Mesenchymal stem cell of Wharton's jelly (primary cell): ENCODE results near the genes HABP2 and ADRB1.

DNA sequence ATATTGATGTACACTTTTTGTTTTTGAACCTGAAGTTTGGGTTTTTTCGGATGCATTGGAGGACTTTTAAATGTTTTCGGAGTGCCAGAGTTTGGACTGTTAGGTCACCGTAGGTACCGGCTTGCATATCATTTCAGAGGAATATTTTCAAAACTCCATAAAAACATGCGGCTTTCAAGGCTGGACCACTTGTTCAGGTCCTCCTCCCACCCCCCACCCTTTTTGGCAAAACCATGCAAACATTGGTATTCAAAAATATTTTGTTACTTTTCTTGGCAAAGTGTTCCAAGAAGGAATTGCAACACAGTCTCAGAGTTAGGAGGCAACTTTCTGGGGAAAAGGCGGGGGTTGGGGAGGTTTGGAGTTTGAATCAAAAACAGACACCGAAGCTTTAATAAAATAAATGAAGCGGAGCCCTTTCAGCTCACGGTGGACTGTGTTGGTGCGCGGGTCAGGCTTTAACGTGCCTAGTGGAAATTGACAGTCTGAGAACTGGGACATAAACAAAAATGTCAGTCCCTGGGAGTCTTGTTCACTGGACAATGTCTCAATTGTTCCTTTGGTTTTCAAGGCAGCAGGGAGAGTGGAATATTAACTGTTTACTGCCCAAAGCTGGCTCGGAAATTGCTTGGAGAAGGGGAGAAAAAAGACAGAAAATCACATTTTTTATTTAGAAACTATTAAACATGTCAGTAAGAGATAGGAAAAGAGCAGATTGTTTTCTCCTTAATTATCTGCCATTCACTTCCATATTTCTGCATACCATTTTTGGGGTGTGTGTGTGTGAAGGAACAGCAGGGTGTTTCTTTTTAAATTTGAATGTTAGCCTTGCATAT lies 109.3 kb downstream of the TCF7L2 start:
- CAGE, long polyA plus RNA, result no peak

- CAGE, long polyA plus RNA, result no peak
Measured at GRCh38 chr10:113125490-113125988, 175.5 kb downstream of the TCF7L2 start.

DNA sequence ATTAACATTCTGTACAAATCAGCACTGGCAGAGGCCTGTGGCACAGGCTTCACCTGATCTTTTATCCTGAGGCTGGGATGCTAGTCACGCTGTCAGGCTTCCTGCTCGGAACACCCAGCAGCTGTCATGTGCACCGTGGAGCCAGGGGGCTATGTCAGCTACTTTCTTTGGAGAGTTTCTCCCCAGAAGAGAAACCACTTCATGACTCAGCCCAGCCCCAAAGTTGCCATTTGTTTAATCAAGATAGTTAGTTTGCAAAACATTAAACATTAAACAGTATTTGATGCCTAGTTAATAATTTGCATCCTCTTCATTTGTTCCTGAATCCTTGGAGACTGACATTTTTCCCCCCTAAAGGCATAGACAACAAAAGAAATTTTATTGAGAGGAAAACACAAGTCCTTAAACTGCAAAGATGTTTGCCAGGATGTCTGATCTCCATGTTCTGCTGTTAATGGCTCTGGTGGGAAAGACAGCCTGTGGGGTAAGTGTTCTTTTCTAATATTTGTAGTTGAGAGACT lies at the start of gene HABP2:
Gene HABP2, plus strand, starts transcription at position 347 of the 521 bp plus-strand sequence.
- CAGE, long polyA plus RNA, result no peak

DNA sequence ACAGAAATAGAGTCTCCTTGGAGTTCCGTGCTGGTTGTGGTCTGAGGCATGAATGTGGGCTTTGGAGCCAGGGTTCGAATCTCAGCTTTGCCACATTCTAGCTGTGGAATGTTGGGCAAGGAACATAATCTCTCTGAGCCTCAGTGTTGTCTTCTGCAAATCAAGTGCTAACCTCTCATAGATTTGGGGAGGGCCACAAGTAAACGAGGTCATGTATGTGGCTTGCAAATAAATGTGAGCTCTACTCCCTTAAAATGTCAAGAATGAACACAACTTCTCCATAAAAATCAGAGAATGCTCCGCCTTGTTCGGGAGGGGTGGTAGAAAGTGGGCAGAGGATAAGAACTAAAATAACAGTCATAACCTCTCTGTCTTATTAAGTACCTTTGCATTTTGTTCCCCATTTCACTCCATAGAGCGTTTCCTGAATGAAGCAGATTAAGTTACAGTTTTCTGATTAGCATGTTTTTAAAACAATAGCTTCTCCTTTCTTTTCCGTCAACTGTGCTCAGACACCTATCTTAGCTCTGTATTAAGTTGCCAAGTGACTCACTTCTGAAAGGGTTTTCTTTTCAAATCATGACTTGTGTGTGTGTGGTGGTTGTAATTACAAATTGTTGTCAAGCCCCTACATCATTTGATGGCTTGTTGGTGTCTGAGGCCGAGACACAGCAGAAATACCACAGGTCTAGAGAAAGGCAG lies 1.2 kb downstream of the HABP2 start:
- CAGE, long polyA plus RNA, result no peak

- CAGE, long polyA plus RNA, result no peak
Measured at GRCh38 chr10:113603068-113603772, 50.4 kb downstream of the HABP2 start.

GRCh38 chr10:113678663-113679474 lies 843 bp upstream of the CASP7 start:
- CAGE, long polyA plus RNA, result no peak

- CAGE, long polyA plus RNA, result no peak
Measured at GRCh38 chr10:113855448-113855742, 934 bp downstream of the NHLRC2 start.

DNA sequence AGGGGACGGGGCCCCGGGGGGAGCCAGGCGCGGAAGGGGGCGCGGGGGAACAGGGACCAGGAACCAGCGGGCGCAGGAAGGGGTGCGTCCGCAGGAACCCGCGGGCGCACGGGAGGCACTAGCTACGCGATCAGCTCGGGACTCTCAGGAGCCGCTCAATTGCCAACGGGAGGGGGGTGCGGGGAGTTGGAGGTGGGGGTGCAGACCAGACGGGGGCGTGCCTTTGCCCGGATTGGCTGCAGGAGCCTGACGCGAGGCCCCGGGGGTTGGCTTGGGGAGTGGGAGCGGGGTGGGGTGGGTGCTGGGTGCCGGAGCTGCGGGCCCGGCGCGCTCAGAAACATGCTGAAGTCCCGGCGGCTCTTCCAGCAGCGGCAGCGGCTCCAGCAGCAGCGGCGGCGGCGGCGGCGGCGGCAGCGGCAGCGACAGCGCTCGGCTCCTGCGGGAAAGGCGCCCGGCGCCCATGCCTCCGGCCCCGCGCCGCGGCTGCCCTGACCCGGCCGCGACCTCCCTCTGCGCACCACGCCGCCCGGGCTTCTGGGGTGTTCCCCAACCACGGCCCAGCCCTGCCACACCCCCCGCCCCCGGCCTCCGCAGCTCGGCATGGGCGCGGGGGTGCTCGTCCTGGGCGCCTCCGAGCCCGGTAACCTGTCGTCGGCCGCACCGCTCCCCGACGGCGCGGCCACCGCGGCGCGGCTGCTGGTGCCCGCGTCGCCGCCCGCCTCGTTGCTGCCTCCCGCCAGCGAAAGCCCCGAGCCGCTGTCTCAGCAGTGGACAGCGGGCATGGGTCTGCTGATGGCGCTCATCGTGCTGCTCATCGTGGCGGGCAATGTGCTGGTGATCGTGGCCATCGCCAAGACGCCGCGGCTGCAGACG lies at the start of gene ADRB1:
Gene ADRB1, plus strand, starts transcription at position 334 of the 873 bp plus-strand sequence.
- CAGE, long polyA plus RNA, result no peak

DNA sequence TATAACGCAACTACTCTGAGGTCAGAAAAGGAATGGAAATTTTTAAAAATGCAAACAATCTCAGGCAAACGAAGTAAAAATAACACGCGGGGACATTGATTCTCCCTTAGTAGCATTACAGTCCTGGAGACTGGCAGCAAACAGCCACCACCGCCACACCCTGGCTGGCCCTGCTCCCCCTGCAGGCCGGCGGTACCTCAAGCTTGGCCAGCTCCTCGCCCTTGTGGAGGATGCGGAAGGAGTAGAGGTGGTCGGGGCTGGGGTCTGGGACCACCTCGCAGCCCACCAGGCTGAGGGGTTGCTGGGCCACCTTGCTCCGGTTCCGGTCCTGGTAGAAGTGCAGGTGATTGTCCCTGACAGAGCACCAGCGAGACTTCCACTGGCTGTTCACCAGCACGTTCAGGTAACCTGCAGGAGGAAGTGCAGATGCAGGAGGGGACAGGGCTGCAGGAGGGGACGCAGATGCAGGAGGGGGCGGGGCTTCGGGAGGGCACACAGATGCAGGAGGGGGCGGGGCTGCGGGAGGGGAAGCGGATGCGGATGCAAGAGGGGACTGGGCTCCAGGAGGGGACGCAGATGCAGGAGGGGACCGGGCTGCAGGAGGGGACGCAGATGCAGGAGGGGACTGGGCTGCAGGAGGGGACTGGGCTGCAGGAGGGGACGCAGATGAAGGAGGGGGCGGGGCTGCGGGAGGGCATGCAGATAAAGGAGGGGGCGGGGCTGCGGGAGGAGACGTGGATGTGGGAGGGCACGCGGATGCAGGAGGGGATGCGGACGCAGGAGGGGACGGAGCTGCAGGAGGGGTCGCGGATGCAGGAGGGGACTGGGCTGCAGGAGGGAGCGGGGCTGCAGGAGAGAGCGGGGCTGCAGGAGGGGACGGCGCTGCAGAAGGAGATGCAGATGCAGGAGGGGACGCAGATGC lies 65.7 kb downstream of the VWA2 start:
- CAGE, long polyA plus RNA, result no peak

- CAGE, long polyA plus RNA, result no peak
Measured at GRCh38 chr10:114397370-114398143, 6.7 kb downstream of the AFAP1L2 start.

DNA sequence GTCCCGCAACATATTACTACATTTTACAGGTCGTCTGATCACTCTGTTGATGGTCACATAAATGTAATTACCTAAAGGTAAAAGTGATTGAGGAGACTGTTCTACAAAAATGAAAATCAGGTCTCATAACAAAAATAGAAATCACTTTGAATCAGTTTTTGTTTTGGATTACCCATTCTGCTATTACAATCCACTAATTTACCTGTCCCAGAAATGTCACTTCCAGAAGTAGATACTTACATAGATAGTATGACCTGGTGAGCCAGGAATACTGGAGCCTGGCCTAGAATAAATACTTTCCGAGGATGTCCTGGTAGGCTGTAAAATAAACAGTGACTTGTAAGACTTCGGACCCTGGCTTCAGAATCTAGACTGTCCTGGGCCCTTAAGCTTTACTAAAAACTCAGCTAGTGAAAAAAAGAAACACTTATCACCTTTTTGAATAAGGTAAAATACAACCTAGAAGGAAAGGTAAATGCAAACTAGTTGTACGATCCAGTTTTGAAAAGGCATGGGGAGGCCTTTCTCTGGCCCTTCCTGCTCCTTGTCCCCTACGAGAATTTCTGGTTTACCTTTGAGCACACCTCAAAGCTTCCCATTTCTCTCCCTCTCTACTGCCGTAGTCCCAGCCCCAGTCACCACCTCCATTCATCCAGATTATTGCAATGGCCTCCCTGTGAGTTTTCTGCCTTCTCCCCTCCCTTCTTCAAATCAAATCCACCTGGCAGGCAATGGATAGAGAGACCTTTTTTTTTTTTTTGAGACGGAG lies 69.5 kb upstream of the AFAP1L2 start:
- CAGE, long polyA plus RNA, result no peak

GRCh38 chr10:114479104-114479859 lies 75.0 kb upstream of the AFAP1L2 start:
- CAGE, long polyA plus RNA, result no peak

DNA sequence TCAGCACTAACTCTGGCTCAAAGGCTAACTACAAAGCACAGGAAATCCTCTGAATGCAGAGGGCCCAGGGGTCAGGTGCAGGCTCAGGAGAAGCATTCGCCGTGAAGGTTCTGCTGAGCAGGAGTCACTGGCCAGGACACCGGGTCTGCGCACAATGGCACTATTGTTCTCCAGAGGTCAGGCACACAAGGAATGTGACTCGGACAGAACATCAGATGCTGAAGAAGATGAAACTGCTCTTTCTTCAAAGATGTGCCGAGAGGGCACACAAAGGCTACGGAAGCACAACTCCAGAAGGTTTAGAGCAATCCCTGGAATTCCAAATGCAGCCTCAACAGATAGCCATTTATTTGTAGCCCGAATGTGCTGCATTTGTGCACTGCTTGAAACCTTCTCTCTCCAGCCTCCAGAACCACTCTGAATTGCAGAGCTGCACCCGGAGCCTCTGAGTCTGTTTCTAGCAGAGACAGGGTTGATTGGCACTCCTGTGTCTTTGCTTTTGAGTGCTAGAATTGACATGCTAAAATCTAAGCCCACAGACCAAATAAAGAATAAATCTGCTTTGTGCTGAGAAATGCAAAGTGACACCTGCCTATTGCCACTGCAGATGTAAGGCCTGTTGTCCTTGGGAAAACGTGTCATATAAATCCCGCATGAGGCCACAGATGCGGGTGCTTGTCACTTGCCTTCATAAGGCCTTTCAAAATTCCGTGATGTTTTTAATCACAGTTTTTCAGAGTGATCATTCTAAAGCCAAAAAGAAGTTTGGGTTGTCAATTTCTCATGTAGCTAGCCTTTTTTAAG lies 85.5 kb upstream of the AFAP1L2 start:
- CAGE, long polyA plus RNA, result no peak

DNA sequence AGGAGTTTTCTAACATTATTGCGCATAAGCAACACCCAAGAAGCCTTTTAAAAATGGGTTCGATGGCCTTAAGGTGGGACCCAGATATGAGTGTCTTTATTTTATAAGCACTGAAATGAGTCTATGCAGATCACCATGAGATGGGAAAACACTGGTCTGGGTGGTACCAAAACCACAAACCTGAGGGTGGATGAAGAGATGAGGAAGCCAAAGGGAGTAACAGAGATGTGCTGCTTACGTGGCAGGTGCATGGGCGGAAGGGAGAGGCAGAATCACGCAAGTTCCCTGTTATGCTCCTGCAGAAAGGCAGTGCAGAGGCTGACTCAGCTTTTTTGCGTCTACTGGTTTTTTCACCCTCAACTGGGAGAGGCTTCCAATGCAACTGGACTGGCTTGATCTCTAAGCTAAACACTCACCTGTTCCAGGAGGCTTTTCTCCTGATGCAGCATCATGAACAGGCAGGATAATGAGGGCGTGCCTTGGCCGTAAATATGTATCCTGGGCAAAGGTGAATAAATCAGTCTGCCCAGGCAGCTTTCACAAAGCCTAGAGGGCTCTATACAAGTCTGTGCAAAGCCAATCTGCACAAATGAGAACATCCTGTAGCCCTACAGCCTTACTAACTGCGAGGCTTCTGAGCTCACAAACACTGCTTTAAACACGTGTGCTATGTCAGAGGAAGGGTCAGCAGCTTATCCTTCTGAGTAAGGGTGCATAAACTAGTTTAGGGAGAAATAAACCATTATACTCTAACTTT lies 95.4 kb upstream of the AFAP1L2 start:
- CAGE, long polyA plus RNA, result no peak

DNA sequence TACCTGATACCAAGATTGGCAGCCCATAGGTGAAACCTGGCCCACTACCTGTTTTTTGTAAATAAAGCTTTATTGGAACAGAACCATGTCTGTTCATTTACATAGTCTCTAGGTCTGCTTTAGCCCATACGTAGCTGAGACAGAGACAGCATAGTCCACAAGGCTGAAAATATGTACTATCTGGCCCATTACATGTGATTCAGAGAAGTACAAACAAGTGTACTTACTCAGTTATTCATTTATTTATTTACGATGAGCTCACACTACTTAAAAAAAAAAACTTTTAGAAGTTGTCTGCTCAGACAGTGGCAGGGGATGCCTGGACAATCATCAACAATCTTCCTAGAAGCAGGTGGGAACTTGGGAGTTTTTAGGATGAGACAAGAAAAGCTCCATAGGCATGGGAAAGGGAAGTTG lies 114.3 kb upstream of the AFAP1L2 start:
- CAGE, long polyA plus RNA, result no peak

DNA sequence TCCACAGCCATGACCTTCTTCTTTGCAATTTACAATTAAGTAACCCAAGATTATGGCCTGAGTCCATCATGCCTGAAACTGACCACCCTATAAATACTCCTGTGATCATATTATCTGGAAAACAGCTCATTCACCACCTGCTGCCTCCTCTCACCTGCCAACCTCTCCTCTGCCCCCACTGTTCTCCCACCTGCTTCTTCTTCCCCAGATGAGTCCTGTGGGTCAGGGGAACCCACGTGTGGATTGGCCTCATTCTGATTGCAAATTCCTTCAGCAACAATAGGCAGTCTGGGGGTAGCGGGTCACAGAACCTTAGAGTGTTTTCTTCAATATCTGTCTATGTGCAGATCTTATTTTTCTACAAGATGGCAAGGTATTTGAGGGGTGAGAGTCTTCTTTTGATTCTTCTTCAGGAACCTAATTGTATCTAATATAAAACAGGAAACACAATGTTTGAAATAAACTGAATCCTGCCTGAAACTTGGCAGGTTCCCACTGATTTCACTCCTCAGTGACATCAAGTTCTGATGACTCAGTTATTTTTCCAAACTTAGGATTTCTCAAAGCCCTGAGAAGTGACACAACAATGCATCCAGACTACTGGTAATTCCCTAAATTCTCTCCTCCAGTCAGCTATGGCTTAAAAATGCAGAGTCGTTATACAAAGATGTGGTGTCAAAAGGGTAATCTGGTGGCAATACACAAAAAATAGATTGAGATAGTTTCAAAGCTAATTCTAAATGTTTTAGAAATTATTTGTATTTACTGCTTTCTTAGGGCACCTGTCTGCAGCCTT lies 81.1 kb downstream of the ABLIM1 start:
- CAGE, long polyA plus RNA, result no peak

GRCh38 chr10:114758274-114758916 lies 63.2 kb upstream of the FHIP2A start:
- CAGE, long polyA plus RNA, result no peak

GRCh38 chr10:114824340-114824639 lies 2.7 kb downstream of the FHIP2A start:
- CAGE, long polyA plus RNA, result no peak

GRCh38 chr10:115368120-115368788 lies 275.1 kb downstream of the ATRNL1 start:
- CAGE, long polyA plus RNA, result no peak

DNA sequence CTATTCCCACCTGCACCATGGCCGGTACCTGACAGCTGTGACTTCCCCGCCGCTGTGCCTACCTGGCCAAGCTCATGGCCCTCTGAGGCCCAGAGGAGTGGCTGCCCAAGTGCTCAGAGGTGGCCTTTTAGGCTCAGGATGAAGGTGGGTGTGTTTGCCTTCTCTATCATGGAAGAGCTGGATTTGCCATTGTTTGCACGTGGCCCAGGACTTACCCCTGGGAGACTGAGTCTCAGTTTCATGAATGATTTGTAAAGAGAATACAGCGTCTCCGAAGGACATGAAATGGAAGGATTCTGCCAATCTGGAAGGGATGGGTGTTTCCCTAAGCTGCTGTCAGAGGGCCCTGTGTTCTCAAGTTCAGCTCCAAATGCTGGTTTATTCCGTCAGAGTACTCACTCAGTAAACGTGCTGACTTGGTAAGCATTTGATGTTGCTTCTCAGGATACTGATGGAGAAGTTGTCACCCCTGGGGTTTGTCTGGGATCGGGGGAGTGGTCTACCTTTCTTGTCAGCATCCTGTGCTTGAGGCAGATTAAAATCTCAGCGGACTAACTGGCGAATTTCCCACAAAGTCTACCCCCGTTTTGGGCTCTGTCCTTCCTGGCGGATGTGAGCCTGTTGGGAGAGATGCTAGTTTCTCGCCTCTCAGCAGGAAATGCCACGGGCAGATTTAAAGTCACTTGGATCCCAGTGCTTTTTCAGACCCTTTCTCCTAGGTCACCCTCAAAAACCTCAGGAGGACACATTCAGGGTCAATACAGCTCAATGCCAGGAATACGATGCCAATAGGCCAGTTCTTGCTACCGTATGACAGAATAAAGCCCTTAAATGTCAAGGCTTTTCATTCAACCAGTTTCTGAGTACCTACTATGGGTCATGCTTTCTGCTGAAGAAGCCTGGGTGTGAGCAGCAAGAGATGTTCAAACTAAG lies 214.4 kb downstream of the GFRA1 start:
- CAGE, long polyA plus RNA, result no peak